ENCODE measurements around a stretch of chr16.

DNA sequence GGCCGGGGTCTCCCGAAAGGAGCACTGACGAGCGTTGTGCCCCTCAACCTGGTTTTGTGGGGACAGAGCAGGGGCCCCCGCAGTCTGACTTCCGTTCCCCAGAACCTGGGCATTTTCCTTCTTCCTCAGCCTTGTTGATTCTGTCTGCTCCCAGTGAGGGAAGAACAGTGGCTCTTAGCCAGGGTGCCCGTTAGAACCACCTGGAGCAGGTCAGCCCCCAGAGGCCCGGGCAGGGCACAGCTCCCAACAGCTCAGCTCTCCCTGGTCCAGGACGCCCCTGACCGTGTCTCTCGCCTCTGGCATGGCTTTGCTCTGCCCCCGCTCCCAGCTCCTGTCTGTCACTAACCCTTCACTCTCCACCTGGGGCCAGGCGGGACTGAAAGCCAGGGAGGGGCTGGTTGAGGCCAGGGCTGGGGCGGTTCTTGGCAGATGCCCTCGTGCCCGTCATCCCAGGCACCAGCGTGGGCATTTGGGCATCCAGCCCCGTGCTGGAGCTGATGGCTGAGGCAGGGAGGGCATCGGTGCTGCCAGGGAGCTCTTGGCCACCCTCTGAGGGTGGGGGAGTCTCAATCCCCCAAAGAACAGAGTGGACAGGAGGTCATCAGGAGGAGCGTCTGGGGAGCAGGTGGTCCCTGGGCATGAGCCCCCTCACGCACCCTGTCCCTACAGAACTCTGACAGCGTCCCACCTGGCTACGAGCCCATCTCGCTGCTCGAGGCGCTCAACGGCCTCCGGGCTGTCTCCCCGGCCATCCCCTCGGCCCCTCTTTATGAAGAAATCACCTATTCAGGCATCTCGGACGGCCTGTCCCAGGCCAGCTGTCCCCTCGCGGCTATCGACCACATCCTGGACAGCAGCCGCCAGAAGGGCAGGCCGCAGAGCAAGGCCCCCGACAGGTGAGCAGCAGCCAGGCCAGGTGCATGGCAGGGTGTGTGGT is 12.2 kb upstream of the NUDT16L1 start:
- RRBS: no CpG with 5 or more reads among the region's 38 CpGs

DNA sequence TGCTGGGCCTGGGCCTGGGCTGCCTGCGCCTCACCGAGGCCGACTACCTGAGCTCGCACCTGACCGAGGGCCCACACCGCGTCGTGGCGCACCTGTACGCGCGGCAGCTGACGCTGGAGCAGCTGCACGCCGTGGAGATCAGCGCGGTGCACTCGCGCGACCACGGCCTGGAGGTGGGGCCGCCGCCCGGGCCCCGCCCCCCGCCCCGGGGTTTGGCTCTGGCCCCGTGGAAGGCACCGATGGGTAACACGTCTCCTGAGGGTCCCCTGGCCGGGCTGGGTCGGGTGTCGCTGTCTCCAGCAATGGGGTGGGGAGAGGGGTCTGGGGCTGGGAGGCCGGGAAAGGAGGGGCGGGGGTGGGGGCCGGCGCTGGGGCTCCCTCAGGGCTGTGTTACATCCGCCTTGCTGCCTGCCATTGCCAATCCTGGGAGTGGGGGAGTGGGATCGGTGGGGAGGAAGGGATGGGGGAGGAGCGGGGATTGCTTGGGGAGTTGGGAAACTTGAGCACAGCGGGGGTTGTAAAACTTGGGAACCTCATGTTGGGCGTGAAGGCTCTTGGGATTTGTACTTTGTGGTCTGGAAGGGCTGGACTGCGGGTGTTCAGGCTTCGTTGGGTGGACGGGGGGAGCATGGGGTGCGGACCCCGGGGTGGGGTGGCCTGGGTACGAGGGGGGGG is 841 bp downstream of the NUDT16L1 start:
- RRBS: 2% methylated on average over 8 of the region's 48 CpGs

DNA sequence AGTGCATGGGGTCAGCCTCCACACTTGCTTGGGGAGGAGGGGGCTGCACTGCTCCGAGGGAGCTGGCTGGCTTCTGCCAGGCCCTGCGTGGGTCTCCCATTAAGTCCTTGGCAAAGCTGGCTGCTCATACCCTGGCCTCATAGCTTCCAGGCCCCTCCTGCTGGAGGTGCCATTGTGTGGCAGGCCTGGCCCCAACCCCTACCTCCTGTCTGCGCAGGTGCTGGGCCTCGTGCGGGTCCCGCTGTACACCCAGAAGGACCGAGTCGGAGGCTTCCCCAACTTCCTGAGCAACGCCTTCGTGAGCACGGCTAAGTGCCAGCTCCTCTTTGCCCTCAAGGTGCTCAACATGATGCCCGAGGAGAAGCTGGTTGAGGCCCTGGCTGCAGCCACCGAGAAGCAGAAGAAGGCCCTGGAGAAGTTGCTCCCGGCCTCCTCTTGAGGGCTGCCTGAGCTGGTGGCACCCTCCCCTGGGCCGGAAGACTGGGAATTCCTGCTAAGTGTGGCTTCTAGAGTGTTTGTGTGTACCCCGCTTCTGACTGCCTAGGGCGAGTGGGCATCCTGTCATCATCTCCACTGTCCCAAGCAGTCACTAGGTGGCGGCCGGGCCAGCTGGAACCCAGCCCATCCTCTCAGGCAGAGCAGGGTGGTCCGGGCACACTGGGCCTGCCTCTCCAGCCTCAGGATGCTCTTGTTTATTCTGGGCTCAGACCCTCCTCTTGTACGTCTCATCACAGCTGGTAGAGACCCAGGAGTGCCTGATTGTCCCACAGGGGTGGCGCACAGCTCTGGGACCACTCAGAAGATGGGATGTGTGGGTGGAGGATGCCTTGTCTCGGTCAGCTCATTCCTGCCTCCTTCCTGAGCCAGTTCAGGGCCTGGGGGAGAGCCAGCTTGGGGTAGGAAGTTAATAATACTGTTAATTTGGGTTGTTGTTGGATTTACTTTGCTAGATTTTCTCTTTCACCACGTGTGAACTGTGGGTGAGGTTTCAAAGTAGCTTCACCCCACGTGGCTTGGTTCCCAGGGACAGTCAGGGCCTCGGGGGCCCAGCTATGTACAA is 1.7 kb downstream of the NUDT16L1 start:
- RRBS: 27% methylated on average over 4 of the region's 26 CpGs

DNA sequence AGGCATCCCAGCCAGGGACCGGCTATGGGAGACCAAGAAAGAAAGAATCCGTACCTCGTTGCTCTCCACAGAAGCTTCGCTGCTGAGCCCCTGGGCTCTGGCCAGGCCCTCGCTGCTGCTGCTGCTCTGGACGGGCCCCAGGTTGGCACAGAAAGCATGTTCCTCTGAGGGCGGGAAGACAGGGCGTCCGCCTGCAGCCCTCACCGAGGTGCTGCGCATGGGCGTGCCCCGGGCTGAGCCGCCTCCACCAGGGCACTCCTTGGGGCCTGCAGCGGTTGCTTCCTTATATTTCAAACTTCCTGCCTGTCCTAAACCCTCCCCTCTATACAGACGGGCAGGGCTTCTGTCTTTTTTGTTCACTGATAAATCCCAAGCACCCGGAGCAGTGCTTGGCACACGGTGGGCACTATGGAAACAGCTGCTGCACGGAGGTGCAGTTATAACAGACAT is 8.0 kb downstream of the NUDT16L1 start:
- RRBS: no CpG with 5 or more reads among the region's 19 CpGs

GRCh38 chr16:4733624-4733991 is 463 bp downstream of the ANKS3 start:
- RRBS: under 1% methylated on average over 8 of the region's 18 CpGs

DNA sequence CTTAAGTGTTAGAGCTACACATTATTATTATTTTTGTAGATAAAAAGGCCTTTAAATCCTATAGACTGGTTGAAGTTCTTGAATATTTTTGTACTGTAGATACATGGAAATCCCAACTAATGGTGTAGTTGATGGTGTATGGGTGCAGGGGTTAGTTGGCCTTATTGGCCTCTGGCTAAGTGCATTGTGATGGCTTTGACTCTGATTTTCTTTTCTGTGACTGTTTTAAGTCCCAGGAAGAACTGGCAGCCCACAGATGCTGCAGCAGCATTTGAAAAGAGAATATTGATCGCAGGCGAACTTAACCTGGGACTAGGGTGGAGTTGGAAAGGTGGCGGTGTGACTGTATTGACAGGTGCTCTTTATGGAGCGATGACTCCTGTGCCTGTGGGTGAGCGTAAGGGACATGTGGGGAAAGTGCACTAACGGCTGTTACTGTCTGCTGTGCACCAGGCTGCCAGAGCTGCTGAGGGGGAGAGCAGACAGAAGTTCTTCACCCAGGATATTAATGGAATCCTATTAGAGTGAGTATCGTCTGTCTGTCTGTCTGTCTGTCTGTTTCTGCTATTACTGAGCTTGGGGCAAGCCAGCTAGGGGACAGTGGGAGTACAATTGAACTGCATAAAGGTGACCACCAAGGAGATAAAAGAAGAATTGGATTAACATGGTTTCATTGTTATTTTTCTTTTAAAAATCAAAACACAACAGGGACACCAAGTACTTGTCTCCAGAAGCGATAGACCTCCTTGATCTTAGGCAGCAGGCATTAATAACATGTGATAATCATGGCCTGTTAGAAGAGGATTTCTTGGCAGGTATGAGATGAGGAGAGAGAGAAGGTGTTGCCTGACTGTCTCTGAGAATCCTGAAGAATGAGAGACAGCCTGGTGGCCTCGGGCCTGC is 21.4 kb downstream of the UBN1 start:
- RRBS: no CpG with 5 or more reads among the region's 9 CpGs

GRCh38 chr16:8855170-8855989 is 13.4 kb downstream of the CARHSP1 start:
- RRBS: 92% methylated on average over 2 of the region's 11 CpGs

GRCh38 chr16:8861206-8862102 is 7.4 kb downstream of the CARHSP1 start:
- RRBS: no CpG with 5 or more reads among the region's 16 CpGs

- RRBS: 45% methylated on average over 2 of the region's 8 CpGs
Observed at GRCh38 chr16:8885562-8885955, 3.4 kb downstream of the LITAFD start.

- RRBS: no CpG with 5 or more reads among the region's 7 CpGs
Observed at GRCh38 chr16:8895491-8895841, 13.3 kb downstream of the LITAFD start.

DNA sequence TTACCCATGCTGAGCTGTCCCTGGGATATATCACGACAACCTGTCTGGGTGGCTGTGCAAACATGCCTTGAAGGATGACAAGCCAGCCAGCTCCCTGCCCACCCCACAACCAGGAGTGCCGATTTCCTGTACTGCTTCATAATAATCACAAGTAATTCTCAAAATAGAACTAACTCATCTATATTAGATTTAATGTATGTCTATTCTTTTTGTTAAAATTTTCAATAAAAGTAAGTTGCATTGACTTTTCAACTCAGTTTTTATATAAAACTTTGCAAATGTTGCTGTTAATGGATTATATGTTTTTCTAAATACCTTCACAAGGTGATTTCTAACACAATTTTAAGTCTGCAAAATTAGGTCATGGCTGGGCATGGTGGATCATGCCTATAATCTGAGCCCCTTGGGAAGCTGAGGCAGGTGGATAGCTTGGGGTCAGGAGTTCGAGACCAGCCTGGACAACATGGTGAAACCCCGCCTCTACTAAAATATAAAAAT is 36.1 kb downstream of the LITAFD start:
- RRBS: no CpG with 5 or more reads among the region's 4 CpGs

DNA sequence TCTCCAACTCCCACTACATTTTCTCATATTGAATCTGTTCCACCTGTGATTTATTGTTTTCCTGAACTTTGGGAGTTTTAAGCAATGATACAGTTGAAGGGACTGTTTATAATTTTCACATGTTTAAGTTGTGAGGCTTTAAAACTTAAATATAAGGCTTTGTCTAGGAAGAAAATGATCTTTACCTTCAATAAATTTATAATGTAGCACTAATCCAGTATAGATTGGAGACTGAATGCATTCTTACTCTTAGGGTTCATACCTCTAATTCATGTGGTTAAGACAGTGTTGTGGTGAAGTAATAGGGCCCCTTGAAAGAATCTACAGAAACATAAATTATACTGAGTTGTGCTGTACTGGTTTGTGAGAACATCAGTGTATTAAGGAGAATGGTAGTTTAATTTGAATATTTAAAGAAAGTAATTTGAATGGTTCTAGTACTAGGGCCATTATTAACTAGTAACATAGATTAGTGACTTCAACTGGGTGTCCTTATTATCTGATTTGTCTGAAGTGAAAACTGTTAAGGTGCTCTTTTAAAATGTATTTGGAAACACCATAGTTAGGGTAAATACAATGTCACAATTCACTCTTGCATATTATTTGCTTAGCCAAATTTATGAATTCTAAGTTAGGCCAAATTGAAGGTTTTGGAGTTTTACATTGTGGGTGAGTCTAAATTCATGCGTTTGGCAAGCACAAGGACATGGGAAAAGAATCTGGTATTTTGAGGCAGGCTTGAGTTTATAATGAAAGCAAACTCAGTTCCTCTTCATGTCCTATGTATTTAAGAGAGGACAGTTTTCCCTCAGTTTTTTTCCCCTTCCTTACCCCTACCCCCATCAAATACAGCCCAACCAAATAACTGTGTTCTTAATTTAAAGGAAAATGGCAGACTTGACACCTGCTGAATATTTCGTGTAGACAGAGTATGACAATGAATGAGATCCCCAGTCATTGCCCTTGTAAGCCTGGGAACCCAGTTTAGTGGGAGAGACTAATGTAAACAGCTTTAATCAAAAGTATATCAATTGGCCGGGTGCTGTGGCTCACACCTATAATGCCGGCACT is 14.0 kb downstream of the HAPSTR1 start:
- RRBS: no CpG with 5 or more reads among the region's 4 CpGs

DNA sequence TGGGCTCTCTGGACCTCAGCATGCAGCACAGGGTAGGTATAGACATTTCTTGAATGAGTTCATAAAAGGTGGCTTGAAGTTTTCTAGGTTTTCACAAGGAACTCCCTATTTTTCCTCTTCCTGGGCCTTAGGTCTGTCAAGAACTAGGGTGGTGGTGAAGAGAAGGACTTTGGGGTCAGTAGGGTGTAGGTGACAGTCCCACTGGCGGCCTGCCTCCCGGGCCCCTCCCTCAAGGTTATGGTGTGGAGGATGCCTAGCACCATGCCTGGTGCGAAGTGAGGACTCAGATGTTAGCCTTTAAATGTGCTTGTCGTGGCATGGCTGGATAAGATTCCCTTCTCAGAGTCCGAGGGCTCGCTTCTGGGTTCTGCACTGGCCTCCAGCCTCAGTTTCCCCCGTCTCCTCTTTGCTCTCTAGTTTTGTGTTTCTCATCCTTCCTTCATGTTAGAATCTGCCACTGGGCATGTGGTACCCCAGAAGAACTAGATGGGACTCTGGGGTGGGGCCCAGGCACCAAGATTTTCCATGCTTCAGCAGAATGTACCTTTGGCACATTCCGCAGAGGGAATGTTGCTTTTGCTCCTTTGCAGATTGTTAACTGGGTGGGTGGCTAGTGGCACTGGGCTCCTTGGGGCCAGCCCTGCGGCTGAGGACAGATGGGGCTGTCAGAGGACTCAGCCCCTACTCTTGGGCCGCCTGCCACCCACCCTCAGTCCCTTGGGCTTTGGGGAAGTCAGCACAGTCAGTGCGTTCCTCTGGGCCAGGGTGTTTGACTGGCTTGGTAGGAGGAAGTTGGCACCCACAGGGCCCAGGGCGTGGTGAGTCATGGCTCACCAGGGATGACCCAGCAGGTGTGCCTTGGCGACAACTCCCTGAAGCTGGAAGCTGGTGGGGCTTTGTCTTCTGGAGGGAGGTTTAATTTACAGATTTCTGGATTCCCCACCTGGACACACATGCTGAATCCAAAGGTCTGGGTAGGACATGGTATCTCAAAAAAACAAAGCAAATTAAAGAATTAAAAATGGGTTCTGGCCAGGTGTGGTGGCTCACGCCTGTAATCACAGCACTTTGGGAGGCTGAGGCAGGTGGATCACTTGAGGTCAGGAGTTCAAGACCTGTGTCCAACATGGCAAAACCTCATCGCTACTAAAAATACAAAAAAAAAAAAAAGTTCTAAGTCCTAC is 32.2 kb downstream of the HAPSTR1 start:
- RRBS: no CpG with 5 or more reads among the region's 15 CpGs

DNA sequence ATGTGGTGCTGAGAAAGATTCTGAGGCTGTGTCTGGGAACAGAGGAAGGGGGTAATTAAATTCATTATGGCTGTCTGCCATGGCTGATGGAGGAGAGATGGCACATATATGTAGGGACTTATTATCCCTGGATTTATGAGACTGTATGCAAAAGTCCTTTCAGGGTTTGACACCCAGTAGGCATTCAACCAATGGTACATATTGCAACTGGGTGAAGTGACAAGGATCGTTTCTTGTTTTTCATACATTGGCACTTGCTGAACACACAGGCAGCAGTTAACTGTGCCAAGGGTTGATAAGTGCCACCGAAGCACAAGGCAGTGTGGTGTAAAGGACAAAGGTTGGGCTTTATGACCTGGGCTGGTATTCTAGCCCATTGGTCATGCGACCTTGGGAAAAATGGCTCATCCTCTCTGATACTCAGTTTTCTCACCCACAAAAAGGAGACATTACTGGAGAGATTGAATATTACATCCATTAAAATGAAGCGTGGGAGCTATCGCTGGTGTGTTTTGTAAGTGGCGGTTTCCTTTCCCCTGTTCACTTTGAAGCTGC is 216.8 kb downstream of the HAPSTR1 start:
- RRBS: no CpG with 5 or more reads among the region's 6 CpGs

DNA sequence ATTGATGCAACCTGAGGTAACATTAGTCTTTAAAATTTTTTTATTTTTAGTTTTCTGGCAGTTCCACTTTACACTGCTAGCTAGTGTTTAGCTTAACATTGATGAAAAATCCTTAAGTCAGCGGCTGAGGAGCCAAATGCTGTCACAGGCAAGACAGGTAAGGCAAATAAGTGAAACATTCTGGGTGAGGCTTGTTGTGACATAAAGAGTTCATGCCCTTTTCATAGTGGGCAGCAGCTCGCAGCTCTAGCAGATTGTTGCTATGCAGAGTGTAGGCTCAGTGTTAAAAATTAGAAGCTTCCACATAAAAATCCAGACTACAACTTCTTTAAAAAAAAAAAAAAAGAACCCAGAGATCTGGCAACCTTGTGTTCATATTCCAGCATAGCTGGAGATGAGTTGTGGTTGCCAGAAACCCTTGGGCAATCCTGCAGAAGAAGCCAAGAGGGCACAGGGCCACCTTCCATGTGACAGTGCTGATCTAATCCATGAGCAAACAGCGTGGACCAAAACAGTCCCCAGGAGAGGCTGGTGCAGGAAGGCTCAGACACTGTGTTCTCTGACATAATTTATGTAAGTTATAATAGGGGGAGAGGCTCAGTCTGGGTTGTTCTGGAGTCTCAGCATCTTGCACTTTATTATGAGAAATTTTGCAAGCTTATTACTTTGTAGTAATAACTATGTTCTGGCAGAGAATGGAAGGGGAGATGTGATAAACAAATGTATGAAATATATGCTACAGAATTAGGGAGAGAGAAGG is 273.8 kb downstream of the HAPSTR1 start:
- RRBS: no CpG with 5 or more reads among the region's 3 CpGs

DNA sequence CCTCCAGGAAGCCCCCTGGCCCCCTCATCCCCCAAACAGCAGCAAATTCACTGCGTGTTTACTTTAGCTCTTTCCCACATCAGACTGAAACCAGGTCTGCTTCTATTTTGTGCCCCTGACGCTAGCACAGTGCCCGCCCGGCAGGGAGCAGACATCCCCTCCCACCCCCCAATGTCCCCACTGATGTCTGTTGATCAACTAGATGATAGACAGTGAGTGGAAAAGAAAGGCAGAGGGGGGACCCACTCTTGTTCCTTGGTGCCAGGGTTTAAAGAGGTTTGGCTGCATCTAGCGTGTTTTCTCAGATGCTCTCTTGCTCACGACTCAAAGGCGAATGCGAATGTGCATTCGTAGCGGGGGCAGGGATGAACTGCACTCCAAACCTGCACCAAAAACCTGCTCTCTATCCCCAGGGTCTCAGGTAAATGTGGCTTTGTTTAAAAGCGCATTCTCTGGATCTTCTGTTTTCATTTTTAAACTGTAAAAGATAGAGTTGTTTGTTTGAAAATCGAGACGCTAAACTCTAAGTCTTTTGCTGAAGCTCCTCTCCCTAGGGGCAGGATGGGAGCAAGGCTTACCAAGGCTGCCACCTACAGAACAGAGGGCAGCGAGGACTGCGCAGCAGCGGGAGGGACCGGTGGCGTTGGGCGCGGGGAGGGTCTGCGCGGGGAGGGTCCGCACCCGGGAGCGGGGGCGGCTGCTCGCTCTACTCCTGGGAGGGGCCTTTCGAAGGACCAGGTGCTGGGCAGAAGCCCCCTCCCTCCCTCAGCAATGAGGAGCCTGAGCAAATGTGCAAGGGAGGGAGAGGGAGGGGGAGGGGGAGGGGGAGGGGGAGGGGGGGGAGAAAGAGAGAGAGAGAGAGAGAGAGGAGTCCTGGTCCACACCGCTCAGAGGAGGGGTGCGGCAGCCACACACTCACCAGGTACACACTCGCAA is 143.0 kb downstream of the GRIN2A start:
- RRBS: 3% methylated on average over 8 of the region's 31 CpGs

DNA sequence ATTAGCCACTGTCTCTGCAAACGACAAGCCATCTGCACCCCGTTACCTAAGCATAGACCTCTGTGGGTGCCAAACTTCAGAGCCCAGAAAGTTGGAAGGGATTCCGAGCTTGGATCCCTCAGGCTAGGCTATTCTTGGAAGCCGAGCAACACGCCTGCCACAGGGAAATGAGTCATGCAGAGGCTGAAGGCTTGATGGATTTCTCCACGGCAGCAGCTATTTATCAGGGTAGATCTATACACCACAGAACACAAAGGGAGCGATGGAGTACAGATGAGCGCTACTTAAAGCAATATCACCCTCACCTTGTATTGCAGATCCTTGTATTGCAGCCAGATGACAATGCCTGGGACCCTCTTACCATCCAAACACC is 101.8 kb downstream of the GRIN2A start:
- RRBS: no CpG with 5 or more reads among the region's 8 CpGs

DNA sequence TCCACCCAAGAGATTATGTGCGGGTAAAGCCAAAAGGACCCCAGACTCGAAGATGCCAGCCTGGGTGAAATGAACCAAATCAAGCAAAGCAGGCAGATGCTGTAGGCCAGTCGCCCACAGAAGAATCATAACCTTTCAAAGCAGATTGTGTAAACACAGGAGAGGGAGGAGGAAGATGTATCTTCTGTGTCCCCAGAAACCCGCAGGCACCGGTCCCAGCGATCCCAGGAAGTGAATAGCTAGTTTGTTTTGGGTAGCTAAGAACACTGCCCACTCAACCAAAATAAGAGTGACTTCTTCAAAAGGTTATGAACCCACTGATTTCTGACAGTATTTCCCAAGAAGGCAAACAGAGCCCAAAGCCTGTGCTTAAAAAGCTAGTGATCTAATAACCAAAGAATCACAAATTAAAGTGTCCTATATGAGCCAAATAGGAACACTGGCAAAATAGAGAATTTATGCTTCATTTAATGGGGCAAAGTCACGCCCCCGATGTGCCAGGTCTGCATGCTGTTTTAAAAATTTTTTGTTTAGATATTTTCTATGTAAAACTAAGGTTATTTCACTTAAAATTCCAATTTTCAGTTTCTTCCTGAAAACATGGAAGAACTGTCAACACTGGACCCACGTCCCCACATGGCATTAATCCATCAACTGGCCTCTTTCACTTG is 67.7 kb downstream of the GRIN2A start:
- RRBS: no CpG with 5 or more reads among the region's 9 CpGs

- RRBS: 6% methylated on average over 6 of the region's 83 CpGs
Observed at GRCh38 chr16:10181169-10182021, 833 bp downstream of the GRIN2A start.

- RRBS: no CpG with 5 or more reads among the region's 8 CpGs
Observed at GRCh38 chr16:10296868-10297281, 89.0 kb upstream of the ATF7IP2 start.

Data from AG09319 (cell line).